Aorta (tissue), 1 donor: ENCODE measurements around a stretch of chr19.

DNA sequence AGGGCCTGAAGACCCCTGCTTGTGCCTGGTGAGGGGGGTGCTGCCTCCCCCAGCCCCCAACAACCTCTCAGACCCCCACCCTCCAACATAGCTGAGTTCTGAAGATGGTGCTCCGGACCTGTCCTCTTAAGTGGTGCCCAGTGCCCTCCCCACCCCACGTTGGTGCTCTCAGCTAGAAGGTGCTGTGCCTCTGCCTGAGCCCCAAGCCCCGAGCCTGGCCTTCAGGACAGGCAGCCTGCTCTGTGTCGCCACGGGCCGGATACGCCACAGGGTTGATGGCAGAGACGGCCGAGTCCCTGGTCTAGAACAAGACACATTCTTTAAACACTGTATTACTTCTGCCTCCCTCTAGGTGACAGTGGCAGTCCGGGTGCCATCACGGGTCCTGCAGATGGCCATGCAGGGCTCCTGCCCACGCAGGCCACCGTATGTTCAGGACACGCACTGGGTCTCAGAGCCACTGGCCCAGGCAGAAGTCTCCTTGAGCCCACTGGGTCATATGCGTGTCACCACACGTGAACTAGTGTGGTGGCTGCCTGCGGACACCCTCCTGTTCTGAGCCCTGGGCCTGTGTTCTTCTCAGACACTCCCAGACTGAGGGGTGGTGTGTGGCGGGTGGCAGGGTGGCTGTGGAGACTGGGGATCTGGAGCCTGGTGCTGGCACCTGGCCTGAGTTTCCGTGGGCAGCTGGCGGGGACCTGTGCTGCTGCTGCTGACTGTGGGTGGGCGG lies 4.5 kb downstream of the PLEKHJ1 start:
- PRO-cap: no peak

GRCh38 chr19:2287837-2288267 lies 5.9 kb upstream of the PEAK3 start:
- PRO-cap: no peak

DNA sequence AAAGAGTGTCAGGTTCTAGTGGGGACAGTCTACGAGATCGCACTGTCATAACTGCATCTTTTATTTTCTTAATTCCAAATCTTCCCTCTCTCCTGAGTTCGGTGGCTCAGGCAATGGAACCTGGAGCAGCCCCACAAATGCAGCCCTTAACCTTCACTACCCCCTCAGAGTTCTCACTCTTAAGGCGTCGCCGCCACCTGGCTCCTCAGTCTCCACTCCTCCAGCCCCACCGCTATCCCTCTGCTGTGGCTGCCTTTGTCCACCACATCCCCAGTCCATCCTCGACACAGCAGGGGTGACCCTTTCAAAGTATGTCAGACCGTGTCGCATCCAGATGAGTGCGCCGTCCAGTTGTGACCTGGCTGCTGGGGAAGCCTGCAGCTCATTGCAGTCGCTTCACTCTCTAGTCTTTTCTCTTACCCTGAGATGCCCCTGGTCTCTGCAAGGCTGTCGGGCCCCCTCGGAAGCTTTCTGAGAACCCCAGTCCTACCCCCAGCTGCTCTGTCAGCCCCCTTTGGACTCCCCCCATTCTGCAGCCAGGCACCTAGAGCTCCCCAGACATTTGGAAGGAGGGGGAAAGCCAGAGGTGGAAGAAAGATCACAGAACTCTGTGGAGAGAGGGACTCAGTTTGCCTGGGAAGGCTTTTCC lies 1.1 kb downstream of the SPPL2B start:
- PRO-cap: no peak

- PRO-cap: no peak
Observed at GRCh38 chr19:2332786-2333694, 4.6 kb downstream of the SPPL2B start.

DNA sequence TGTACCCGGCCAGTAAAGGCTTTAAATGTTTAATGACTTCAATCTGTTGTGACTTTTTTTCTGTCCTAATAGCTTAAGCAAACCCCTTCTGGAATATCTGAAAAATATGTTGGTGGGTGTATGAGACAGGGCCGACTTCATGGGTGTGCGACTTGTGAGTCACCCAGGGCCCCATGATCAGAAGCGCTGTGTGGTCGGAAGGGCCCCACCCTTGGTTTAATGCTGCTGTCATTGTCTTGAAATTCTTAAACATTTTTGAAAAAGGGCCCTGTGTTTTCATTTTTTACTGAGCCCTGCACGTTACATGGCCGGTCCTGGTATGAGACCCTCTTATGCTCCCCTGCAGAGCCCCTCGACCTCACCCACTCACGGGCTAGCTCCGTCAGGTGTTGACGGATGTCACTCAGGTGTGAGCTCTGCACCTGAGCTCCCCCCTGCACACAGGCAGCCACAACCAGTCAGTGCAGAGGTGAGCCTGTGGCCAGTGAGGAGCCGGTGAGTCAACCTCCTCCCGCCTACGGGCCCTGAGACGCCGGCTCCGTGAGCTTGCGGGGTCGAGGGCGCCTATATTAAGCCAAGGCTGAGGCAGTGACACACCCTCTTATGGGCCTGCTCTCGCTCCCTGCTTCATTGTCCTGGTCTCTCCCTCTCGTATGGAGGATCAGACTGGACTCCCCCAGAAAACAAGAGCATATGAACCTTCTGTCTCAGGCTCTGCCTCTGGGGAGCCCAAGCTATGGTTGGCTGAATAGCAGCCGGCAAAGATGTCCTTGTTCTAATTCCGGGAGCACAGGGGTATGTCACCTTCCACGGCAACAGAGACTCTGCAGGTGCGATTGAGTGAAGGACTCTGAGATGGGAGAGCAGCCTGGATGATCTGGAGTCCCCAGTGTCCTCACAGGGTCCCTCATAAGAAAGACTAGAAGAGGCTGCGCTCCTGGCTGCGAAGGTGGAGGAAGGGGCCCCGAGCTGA lies 27.8 kb downstream of the GADD45B start:
- PRO-cap: no peak

DNA sequence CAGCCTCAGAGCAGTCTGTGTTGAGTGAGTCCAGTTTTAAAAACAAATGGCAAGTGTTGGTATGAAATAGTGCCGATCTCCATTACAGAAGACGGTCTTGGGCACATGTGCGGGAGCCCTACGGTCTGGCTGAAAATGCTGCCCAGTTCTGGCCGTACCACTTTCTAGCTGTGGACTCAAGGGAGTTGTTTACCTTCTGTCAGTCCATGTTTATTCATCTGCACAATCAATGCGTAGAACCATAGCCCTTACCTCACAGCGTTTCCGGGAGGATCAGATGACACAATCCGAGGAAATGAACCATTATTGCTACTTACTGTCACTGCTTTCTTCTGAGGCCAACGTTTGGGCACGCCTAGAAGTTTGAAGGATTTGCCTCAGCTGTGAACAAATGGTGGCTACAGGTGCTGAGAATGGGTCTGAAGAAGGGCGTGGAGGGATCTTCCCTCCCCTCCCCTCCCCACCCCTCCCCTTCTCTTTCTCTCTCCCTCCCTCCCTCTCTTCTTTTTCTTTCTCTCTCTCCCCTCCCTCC lies 31.2 kb downstream of the GADD45B start:
- PRO-cap: no peak

- PRO-cap: no peak
Observed at GRCh38 chr19:2543480-2544760, 68.0 kb downstream of the GADD45B start.

- PRO-cap: no peak
Observed at GRCh38 chr19:2627255-2628092, 75.0 kb downstream of the GNG7 start.

GRCh38 chr19:2634128-2635391 lies 67.9 kb downstream of the GNG7 start:
- PRO-cap: no peak

DNA sequence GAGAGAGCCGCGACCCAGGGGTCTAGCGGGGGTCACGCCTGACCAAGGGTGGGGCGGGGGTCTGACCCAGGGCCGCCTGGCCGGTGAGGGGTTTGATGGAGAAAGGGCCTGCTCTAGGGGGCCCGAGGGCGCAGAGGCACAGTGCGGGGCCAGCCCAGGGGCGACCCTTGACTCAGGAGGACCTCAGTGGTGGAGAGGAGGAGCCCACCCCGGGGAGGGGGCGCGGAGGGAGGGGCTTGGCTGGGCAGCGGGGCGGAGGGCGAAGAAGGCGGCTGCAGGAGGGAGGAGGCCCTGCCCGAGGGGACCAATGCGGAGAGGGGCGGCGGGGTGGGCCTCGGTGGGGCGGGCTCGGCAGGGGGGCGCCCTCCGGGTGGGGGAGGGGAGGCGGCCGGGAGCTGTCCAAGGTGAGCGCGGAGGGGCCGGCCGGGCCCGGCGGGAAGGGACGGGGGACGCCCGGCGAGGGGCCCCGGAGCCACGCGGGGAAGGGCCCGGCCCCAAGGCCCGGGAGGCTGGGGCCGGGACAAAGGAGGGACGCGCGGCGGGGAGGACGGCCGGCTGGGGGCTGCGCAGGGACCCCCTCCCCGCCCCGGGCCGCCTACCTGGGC lies 365 bp downstream of the DIRAS1 start:
- PRO-cap: no peak

GRCh38 chr19:2952919-2953698 lies 8.3 kb upstream of the ZNF77 start:
- PRO-cap: no peak

DNA sequence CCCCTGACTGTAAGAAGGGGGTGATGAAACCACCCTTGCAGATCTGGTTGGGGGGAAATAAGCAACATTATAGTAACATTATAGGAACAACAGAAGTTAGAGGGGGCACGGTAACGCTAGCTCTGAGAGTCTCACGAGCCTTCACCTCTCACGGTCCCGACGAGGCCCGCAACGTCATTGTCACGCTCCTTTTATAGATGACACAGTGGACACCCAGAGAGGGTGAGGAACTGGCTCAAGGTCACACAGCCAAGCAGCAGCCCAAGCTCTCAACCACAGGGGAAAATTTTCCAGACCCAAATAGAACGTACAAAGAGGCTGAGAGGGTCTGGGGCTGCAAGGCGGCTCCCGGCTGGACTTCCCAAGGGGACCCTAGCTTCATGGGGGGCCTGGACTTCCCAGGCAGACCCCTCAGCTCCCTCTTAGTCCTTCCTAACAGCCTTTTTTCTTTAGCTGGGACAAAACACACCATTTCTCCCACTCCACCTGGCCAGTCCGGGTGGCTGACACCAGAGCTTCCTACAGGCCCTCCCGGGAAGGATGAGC lies 4.1 kb downstream of the TLE5 start:
- PRO-cap: no peak

DNA sequence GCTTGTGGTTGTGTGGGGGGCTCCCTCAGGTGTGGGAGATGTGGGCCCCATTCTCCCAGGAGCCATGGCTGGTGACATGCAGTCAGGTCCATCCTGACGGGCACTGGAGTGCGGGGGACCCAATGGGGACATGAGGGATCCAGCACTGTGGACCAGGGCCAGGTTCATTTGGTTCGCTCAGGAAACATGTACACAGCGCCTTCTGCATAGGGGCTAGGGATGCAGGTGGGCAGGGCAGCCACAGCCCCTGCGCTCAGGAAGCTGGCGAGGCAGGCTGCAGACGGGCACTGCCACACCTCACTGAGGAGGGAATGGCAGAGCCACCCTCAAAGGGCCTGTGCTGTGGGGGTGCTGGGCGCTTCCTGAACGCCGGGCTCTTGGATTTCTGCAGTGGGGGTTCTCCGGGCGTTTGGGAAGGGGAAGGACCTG lies 10.3 kb downstream of the GNA11 start:
- PRO-cap: no peak

DNA sequence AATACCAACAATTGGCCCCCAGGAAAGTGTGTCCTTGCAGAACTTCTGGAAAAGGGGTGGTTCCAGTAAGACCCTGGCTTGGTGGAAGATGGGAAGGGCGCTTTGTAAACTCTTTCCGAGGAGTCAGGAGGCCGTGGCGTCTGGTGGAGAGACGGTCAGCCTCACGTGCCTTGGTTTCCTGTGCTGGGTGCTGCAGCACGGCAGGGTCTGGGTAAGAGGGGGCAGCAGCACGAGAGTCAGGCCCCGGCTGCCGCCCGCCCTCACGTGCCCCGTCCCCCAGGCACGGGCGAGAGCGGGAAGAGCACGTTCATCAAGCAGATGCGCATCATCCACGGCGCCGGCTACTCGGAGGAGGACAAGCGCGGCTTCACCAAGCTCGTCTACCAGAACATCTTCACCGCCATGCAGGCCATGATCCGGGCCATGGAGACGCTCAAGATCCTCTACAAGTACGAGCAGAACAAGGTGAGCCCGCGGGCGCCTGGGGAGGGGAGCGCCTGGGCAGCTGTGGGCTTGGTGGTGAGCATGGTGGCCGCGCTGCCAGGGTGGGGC lies 15.8 kb downstream of the GNA11 start:
- PRO-cap: no peak

DNA sequence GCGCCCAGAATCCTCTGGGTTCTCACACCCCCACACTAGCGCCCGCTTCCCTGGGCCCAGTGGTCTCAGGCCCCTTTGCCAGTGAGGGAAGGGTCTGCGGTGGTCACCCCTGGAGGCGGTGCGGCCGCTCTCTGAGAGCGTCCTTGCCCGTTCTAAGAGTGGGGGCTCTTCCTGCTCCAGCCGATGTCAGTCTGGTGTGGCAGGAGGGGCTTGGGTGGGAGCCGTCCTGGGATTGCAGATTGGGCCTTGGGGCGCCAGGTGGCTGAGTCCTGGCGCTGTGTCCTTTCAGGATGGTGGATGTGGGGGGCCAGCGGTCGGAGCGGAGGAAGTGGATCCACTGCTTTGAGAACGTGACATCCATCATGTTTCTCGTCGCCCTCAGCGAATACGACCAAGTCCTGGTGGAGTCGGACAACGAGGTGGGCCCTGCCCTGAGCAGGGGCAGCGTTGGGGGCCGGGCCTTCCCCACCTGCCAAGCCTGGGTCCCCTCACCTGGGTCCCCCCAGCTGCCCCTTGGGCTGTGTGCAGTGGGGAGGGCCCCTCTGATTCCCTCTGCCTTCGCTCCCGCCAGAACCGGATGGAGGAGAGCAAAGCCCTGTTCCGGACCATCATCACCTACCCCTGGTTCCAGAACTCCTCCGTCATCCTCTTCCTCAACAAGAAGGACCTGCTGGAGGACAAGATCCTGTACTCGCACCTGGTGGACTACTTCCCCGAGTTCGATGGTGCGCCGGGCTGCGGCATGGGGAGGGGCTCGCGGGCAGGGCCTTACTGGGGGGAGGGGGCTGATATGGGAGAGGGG lies 17.0 kb upstream of the GNA15 start:
- PRO-cap: no peak

DNA sequence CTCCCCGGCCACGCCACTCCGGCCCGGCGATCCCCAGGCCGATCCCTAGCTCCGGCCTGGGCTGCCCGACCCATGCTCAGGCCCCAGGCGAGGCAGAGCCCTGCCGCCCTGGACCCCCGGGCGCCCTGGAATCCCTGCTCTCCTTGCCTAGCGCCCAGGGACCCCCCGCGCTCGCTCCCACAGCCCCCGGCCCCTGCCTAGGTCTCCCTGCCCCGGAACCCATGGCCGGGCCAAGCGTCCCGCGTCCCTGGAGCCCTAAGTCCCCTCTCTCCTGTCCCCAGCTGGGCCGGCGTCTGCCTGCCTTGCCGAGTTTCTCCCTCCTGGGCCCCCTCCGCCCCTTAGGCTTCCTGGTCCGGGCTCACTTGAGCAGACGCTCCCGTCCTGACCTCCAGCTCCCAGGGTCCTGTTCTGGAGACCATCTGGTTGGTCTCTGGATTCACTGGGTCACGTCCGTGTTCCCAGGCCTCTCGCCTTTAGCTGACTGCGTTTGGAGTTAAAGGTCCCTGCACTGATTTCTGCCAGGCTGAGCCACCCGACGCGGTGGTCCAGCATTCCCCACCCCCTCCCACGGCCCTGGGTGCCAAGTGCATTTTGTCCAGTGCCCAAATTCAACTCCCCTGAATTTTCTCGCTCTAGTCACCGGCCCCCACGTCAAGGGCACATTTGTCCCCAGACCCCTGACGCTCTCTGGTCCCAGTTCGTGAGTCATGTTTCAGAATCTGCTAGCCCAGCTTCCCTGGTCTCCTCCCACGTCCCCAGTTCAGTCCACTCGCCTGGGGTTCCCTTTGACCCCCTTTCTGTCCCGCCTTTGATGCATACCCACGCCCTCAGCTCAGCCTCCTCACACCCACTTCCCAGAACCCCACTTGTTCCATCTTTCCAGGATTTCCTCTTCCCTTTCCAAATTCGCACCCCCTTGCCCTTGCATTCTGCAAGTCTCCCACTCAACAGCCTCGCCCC lies 801 bp downstream of the NCLN start:
- PRO-cap: no peak

GRCh38 chr19:3275380-3276487 lies 51.3 kb downstream of the CELF5 start:
- PRO-cap: no peak

GRCh38 chr19:3285655-3286296 lies 61.3 kb downstream of the CELF5 start:
- PRO-cap: no peak

- PRO-cap: no peak
Observed at GRCh38 chr19:3367955-3368801, 1.8 kb downstream of the NFIC start.

DNA sequence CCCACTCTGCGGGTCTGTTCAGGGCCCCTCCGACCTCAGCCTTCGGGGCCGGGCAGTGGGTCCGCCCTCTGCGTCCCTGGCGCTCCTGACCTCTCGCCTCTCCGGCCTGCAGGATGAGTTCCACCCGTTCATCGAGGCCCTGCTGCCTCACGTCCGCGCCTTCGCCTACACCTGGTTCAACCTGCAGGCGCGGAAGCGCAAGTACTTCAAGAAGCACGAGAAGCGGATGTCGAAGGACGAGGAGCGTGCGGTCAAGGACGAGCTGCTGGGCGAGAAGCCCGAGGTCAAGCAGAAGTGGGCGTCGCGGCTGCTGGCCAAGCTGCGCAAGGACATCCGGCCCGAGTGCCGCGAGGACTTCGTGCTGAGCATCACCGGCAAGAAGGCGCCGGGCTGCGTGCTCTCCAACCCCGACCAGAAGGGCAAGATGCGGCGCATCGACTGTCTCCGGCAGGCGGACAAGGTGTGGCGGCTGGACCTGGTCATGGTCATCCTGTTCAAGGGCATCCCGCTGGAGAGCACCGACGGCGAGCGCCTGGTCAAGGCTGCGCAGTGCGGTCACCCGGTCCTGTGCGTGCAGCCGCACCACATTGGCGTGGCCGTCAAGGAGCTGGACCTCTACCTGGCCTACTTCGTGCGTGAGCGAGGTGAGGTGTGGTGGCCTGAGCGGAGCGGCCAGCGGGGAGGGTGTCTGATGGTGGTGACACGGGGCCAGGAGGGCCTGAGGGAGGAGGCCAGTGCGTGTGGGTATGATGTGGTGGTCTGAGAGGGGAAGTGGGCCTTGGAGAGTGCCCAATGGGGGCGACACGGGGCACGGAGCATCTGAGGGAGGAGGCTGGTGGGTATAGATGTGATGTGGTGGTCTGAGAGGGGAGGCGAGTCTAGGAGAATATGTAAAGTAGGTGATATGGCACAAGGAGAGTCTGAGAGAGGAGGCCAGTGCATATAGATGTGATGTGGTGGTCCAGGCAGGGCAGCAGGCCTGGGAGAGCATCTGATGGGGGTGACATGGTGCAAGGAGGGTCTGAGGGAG lies 15.5 kb downstream of the NFIC start:
- PRO-cap: no peak